Melanocyte of skin (primary cell): ENCODE measurements around the genes KIT, CLOCK, THEGL and ADGRL3.

DNA sequence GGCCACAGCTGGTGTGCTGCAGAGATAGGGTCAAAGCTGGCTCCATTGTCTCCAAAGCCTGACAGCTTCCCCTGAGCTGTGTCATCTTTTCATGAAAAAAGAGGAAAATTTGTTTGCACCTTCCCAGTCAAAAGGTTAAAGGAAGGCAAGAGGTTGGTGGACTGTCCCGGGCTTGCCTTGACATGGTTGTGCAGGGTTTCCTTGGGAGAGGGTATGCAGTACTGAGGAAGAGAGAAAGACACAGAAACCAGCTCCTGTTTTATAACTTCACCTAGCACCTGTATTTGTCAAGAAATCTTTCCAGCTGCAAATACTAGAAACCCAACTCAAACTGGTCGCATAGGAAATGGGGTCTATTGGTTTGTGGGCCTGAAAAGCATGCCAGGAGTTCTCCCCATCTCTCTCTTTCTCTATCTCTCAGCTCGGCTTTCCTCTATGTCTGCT, 160.1 kb upstream of the KIT start:
- CAGE, long polyA plus RNA, 2 experiments: no peak in any of the 2 experiments

GRCh38 chr4:54539410-54540064, 118.2 kb upstream of the KIT start:
- CAGE, long polyA plus RNA, 2 experiments: no peak in any of the 2 experiments

DNA sequence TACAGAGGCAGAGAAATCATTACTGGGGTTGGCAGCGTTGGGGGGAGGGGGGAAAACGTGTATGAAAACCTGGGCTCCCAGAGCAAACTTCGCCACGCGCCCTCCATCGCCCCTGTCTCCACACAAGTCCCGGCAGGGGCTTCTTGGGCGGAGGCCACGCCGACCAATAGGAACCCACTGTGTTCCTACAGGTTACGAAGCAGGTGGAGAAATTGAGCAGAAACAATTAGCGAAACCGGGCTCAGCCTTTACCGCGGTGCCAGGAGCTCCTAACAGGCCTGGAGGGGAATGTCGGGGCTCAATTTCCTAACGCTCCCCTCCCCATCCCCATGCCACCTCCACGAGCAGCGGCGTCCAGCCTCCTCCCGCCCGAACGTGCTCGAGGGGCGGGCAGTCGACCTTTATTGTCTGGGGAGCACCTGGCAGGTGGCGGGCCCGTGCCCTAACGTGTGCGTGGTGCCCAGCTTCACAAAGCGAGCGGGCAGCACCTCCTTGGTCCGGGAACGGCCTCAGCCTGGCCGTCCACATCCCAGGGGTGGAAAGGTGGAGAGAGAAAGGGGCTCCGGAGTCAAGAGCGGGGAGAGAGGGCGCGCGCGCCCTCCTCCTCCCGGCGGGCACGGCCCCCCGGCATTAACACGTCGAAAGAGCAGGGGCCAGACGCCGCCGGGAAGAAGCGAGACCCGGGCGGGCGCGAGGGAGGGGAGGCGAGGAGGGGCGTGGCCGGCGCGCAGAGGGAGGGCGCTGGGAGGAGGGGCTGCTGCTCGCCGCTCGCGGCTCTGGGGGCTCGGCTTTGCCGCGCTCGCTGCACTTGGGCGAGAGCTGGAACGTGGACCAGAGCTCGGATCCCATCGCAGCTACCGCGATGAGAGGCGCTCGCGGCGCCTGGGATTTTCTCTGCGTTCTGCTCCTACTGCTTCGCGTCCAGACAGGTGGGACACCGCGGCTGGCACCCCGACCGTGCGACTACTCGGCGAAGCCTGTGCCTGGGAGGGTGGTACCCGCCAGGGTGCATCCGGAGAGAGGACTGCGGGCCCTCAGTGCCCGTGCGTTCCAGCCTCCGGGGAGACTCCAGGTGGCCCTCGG, at the start of gene KIT:
KIT (plus strand) TSS at position 805 of the 1,083 bp plus-strand sequence.
- CAGE, long polyA plus RNA, 2 experiments: no peak in any of the 2 experiments

GRCh38 chr4:55086894-55087408, 38.4 kb downstream of the KDR start:
- CAGE, long polyA plus RNA, 2 experiments: no peak in any of the 2 experiments

GRCh38 chr4:55398423-55399564, 3.0 kb downstream of the TMEM165 start:
- CAGE, long polyA plus RNA, 2 experiments: no peak in any of the 2 experiments

GRCh38 chr4:55435024-55435632, 39.4 kb downstream of the TMEM165 start:
- CAGE, long polyA plus RNA, 2 experiments: no peak in any of the 2 experiments

DNA sequence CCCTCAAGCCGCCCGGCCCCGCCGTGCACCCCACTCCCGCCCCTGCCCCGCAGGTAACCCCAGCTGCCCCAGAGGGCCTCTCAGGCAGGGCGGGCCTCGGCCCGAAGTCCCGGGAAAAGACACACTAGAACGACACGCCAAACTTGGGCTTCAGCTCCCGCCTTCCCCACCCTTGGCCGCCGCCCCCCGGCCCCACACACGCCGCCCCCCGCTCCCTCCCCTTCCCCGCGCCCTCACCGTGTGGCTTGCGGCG, 538 bp downstream of the CLOCK start:
- CAGE, long polyA plus RNA, 2 experiments: no peak in any of the 2 experiments

DNA sequence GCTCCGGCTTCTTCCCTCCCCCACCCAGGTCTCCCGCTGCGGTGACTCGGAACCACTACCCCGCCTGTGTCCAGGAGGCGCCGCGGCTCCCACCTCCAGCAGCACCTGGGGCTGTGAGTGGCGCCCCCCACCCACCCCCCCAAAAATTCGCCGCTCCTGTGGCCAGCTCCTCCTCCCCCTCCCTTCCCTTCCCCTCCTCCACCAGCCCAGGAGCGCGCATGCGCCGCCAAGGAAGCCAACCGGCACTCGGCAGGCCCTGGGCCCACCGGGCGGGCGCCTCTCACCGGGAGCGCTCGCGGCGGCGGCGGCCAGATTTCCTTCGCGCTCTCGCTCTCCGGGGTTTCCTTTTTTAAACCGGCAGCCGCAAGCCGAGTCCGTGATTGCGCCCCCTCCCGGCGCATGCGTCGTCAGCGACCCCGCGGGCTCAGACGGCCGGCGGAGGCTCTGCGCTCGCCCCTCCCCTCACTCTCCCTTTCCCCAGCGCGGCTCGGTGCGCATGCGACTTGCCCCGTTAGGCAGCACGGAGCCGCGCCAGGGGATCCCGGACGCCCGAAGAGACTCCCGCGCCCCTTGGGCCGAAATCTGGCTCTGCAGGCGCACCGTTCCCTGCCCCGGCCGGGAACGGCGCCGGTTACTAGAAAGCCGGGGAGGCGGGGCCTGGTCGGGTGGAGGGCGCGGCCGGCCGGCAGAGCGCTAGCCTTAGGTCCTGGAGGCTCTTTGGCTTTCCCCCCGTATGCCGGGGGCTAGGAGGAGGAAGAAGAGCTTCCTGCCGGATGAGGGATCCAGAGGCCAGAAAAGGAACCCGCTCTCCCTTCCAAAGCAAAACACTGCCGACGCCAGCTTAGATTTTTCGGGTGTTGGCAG, at the start of gene CLOCK:
CLOCK (minus strand) TSS at position 412 of the 864 bp plus-strand sequence.
- CAGE, long polyA plus RNA, 2 experiments: no peak in any of the 2 experiments

- CAGE, long polyA plus RNA, 2 experiments: no peak in any of the 2 experiments
Observed at GRCh38 chr4:55553470-55554025, 6.8 kb upstream of the CLOCK start.

DNA sequence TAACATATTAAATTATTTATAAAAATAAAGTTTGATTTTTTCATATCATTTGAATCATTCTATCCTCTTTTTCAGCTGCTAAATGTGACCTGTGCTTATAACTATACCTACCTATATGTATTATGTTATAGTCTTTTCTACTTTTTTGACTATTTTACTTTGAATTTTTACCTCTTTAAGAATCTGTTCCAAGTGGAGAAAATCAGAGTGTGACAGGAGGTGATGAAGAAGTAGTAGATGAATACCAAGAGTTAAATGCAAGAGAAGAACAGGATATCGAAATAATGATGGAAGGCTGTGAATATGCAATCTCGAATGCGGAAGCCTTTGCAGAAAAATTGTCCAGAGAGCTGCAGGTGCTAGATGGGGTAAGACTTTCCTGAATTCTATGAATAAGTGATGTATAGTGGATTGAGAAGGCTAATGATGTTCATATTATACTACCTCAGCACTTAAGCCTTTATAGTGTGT, 14.7 kb downstream of the EXOC1 start:
- CAGE, long polyA plus RNA, 2 experiments: no peak in any of the 2 experiments

DNA sequence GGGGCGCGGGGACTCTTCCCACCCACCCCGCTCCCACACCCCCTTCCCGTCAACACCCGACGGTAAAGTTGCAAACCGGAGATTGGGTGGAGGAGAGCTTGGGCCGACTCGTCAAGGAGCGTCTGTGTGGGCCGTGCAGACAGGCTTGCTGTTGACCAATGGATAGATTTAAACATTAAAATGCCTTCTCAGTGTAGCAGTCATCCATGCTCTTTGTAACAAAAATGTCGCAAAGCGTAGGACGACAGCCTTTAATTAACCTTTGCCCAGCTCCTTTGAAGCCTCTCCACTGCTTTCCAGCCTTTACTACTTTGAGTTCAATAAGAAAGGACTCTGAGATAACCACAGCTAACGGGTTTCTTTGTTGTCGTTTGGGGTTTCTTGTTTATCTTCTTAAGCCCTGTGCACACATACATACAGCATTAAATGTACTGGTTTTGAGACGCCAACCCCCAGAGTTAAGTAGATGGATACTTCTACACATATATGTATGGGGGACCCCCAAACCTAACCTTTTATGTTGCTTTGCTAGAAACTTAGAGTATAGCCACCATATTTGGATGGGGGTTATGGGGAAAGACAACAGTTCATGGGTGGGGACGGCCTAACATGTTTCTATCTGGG, 579 bp downstream of the CEP135 start:
- CAGE, long polyA plus RNA, 2 experiments: no peak in any of the 2 experiments

GRCh38 chr4:56313978-56314562, 73.2 kb downstream of the AASDH start:
- CAGE, long polyA plus RNA, 2 experiments: no peak in any of the 2 experiments

DNA sequence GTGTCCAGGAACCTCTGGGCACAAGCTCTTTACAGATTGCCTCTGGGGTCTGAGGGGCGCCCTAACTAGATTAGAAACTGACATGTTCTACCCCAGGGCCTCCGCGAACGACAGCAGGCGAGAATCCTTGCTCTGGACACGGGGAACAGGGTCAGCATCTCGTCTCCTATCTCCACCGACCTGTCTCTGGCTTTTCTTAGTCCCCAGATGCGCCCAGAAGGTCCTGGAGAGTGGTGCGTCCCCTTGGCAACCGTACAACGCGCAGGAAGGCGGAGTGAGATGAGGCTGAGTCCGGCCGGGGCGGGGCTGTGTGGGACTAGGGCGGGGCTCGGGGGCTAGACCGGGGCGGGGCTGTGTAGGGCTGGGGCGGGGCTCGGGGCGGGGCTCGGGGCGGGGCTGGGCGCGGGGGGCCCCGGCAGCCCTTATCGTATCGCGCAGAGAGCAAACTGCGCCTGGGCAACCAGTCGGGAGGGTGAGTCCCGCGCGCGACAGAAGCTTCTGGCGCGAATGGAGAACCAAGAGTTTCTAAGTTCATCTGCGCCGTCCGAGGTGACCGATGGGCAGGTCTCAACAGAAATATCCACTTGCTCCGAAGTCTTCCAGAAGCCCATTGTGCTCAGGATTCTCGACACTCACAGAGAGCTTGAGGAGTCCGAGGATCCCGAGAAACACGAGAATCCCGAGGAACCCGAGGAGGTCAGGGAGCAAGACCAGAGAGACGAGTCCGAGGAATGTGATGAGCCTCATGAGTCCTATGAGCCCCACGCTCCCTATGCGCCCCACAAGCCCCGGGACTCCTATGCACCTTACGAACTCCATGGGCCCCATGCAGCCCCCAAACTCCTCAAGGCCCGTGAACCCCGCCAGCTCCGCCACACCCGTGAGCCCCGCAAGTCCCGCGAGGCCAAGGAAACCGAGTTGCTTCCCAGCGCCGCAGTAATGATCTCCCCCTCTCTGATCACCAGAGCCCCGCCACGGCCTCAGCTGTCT, at the start of gene THEGL:
THEGL (plus strand) TSS at position 437 of the 990 bp plus-strand sequence.
- CAGE, long polyA plus RNA, 2 experiments: no peak in any of the 2 experiments

- CAGE, long polyA plus RNA, 2 experiments: no peak in any of the 2 experiments
Observed at GRCh38 chr4:56544430-56545238, 14.2 kb downstream of the THEGL start.

- CAGE, long polyA plus RNA, 2 experiments: no peak in any of the 2 experiments
Observed at GRCh38 chr4:56762989-56763332, 58.5 kb downstream of the SPINK2 start.

GRCh38 chr4:57101858-57102834, 8.0 kb downstream of the IGFBP7 start:
- CAGE, long polyA plus RNA, 2 experiments: no peak in any of the 2 experiments

- CAGE, long polyA plus RNA, 2 experiments: no peak in any of the 2 experiments
Observed at GRCh38 chr4:57110857-57111173, 630 bp upstream of the IGFBP7 start.

DNA sequence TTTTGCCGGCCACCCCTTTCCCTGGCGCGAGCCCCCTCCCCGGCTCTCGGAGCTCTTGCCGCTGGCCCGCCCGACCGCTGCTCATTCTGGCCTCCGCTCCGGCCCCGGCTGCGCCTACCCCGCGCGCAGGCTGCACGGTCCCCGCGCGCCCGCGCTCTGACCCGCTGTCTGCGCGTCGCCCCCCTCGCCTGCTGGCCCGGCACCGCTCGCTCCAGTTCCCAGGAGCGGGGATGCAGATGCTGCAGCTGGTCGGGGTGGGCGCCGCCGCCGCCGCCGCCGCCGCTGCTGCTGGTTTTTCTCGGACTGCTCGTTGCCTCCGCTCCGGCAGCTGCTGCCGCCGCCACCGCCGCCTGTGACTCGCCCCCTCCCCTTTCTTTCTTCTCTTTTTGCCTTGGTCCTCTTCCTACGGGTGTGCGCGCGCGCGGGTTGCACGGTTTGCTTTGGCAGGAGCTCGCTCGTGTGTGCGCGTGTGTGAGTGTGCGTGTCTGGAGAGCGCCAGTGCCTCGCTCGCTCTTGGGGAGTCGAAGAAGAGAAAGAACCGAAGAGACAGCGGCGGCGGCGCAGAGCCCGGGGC, at the start of gene ADGRL3:
ADGRL3 (plus strand) TSS at position 84 of the 574 bp plus-strand sequence.
- CAGE, long polyA plus RNA, 2 experiments: no peak in any of the 2 experiments

DNA sequence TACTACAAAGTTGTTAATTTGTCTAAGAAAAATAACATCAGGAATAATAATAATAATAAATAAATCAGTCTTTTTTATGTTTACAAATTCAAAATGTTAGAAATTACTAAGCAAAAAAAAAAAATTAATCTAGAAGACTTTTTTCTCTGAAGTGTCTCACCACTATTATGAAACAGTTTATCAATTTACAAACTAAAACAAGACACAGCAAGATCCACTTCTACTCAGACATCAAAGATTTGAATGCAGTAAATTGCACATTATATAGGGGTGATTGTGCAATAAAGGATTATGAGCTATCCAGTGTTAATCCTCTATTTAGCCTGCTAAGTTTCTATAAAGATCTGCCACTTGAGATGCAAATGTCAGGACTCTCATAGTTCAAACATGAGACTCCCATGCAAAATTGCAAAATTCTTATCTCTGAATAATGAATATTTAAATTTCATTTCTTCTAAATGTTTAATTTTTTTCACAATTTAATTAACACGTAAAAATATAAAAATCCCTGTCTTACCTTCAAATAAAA, 2.3 kb downstream of the TECRL start:
- CAGE, long polyA plus RNA, 2 experiments: no peak in any of the 2 experiments

DNA sequence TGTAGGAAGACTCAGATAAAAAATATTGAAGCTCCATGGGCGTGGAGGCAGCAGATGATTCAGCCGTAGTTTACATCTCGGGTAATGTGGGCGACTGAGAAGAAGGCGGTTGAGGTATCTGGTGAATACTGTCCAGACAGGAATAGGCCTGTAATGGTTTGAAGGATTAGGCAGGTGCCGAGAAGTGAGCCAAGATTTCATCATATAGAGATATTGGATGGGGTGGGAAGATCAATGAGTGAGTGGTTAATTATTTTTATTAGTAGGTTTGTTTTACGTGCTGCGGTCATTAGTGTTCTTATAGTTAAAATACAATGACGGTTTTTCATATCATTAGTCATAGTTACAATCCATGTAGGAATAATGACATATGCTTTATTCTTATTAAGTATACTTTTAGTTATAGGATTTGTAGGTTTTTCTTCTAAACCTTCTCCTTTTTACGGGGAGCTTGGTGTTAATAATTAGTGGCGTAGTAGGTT, 199.3 kb upstream of the TECRL start:
- CAGE, long polyA plus RNA, 2 experiments: no peak in any of the 2 experiments